Ileum (tissue), 1 donor: ENCODE results near the genes FOLR3 and FOLR2.

DNA sequence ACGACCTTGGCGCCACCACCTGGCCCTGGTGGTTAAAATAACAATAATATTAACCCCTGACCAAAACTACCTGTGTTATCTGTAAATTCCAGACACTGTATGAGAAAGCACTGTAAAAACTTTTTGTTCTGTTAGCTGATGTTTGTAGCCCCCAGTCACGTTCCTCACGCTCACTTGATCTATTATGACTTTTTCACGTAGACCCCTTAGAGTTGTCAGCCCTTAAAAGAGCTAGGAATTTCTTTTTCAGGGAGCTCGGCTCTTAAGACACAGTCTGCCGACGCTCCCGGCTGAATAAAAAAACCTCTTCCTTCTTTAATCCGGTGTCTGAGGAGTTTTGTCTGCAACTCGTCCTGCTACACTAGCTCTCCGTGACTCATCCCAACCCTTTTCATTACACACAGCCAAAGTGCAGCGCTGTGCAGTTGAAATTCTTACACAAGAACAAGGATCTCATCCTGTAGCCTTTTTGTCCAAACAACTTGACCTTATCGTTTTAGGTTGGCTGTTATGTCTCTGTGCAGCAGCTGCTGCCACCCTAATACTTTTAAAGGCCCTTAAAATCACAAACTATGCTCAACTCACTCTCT is 83.8 kb upstream of the DEFB108B start:
- PRO-cap = no peak

DNA sequence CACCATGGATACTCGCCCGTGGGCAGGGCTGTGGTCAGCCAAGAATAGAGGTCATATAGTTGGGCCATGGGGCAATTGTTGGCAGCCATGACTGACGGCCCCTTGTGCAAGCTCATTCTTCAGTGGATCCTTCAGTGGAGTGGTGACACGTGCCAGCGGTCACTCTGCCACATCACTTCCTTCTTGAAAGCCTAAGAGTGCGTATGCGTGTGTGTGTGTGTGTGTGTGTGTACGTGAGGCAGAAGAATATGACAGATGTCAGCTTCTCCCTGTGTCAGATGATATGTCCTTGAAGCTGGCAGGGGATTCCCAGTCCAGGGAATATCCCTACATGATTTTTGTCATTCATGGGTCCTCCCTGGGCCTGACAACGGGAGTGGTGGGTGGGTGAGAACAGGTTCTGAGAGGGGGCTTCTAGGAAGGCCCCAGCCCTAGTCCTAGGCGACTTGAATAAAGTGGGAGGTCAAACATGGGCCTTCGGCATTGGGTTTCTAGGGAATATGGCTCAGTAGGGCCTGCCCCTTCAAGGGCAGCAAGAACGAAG is 1.6 kb upstream of the IL18BP start:
- PRO-cap = no peak

GRCh38 chr11:72005671-72006382 is 7.1 kb downstream of the IL18BP start:
- PRO-cap = no peak

DNA sequence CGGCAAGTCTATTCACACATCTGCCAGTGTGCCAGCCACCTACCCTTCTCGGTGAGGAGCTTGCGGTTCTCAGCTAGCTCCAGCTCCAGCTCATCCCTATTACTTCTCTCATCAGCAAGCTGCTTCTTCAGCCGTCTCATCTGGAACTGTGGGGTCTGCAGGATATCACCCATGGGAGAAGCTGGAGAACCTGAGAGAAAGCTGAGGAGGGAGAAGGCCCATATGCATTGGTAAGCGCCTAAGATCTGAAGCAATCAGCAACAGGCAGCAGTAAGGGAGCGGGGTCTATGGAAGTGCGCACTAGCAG is 20.0 kb downstream of the IL18BP start:
- PRO-cap = no peak

- PRO-cap = no peak
Measured at GRCh38 chr11:72078412-72079398, 1.6 kb downstream of the NUMA1 start.

GRCh38 chr11:72123913-72124443 is 11.5 kb upstream of the ANAPC15 start:
- PRO-cap = no peak

DNA sequence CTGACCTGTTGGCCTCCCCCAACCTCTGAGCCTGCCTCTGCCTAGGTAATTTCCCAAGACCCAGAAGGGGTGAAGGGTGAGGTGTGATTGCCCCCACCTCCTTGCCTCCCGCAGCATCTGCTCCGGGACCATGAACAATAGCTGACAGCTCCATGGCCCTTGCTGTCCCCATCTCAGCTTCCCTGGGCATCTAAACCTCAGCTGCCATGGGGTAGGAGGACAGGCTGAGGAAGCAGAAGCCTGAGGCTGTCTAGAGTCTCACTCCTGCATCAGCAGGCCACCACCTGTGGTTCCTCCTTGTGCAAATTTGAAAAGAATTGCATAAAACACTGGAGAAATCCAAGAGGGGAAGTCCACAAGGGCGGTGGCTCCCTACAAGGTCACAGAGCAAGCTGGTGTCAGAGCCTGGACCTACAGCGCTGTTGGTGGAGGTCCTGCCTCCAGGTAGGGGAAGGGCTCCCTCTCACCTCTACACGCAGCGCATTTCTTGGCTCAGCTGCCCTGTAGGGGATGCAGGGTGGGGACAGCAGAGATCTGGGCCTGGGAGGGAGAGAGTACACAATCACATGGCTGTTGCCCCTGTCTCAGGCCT is at the start of gene FOLR3:
Gene FOLR3, plus strand, starts transcription at position 401 of the 592 bp plus-strand sequence.
- PRO-cap = no peak

- PRO-cap = no peak
Measured at GRCh38 chr11:72208123-72208744, 8.4 kb upstream of the FOLR2 start.

- PRO-cap = unidirectional peak, plus-strand start at chr11:72216794
Measured at GRCh38 chr11:72216538-72217002, at the start of gene FOLR2. Gene FOLR2 (plus strand): TSS chr11:72216794.

- PRO-cap = bidirectional peak, plus-strand start at chr11:72224121, minus-strand start at chr11:72224041
Measured at GRCh38 chr11:72223995-72224433, 553 bp upstream of the INPPL1 start.

DNA sequence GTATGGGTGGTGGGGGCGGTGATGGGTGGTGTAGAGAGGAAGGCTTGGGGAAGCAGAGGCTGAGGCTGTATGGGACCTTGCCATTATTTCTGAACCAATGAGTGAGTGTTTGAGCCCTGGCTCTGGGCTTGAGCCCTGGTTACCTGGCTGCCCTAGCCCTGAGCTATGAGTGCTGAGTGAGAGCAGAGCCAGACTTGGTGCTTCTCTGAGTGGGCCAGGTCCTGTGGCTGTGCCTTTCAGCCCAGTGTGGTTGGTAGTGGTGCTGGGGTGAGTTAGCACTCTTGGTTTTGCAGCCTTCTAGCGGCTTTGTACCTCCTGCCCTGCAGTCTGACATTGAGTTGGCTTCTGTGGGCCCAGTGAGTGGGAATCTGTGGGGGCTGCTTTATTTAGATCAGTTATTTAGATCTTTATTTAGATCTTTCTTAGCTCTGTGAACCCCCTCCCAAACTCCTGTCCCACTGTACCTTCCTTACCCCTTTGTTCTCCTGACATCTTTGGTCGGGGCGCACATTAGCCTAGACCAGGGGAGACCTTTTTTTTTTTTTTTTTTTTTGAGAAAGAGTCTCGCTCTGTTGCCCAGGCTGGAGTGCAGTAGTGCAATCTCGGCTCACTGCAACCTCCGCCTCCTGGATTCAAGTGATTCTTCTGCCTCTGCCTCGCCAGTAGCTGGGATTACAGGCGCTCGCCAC is 1.2 kb downstream of the INPPL1 start:
- PRO-cap = no peak

GRCh38 chr11:72575591-72575942 is 98.7 kb downstream of the PDE2A start:
- PRO-cap = no peak

DNA sequence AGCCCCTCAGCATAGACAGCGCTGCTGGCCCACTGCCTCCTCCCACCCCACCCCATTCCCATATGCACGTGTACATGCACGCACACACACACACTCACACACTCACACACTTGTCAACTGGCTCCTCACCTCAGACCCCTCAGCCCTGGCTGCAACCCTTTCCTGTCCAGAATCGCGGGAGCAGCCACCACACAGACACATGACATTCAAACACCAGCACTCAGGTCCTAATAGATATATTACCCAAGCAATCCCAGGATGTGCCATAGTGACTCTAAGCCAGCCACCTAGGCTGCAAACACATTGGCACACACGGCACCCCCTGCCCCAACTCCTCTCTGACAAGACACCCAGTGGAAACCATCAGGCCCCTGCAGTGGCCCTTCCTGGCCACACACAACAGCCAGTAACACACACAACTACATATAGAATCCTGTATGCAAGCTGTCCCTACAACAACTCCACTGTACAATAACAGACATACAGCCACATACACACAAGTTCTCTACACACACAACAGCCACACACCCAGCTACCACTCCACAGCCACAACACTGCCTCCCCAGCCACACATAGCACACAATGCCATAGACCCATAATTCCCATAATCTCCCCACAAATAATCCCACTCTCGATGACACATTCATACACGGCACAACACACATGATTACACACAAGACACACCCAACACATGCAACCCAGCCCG is 33.7 kb downstream of the PDE2A start:
- PRO-cap = no peak

GRCh38 chr11:72682528-72683533 is 8.6 kb upstream of the PDE2A start:
- PRO-cap = no peak

GRCh38 chr11:72684901-72685800 is 10.9 kb upstream of the PDE2A start:
- PRO-cap = no peak

GRCh38 chr11:72700159-72700774 is 26.0 kb upstream of the PDE2A start:
- PRO-cap = no peak

- PRO-cap = unidirectional peak, minus-strand start at chr11:72723645
Measured at GRCh38 chr11:72723469-72723938, 28.7 kb downstream of the ARAP1 start.

DNA sequence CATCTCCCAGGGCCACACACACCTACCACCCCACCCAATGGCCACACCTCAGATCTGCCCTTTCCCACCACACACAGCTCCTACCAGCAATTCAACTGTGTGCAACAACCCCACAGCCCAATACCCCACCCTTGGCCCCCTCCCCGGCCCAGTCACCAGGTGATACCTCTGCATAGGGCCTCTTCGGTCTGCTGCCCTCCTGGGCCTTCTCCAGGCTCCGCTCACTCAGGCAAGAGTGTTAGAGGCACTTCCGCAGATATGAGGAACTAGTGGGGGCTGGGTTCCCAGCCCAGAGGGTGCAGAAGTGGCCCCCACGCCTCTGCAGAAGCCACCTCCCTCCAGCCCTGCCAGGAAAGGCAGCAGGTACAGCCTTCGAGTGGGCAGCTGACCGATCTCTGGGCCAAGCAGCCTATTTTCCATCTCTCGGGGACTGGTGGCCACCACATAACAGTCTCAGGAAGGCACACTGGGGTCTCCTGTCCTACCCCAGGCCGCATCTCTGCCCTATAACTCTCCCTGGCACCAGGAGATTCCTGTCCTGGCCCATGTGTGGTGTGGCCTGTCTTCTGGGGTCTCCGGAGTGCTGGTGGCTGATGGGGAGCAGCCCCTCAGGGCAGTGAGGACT is 13.3 kb downstream of the ARAP1 start:
- PRO-cap = no peak

DNA sequence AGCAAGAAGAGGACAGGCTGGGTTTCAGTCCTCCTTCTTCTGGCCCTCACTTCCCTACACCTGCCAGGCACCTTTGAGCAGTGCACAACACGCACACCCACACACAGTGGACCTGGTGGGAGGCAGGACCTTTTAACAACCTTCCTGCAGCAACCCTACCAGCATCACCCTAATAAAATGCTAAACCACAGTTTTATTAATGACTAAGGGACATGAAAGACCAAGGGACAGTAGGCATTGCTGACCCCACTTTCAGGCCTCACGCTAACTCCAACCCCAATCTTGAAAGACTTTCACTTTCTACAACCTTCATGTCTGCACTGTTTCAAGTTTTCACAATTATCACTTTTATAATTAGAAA is 12.1 kb downstream of the ARAP1 start:
- PRO-cap = no peak

- PRO-cap = unidirectional peak, minus-strand start at chr11:72781869
Measured at GRCh38 chr11:72781431-72782139, 12.3 kb downstream of the STARD10 start.